Camera-type eye (tissue), 1 donor: ENCODE data around the gene C2CD2.

DNA sequence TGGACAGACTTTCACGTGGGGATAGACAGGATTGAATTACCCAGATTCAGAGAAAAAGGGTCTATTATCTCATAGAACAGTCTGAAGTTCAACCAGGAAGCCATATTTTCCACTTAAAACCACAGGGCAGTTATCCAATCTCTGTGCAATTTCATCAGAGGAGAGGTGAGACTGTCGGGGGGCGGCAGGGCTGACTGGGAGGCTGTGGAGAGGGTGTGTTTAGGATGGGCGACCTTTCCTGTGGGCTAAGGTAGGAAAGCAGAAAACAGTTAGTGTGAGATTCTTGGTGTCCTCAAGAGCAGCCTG, 124.4 kb downstream of the RIPK4 start:
- RAMPAGE, long total RNA: no peak

- RAMPAGE, long total RNA: no peak
Measured at GRCh38 chr21:41678198-41678827, 88.5 kb downstream of the RIPK4 start.

GRCh38 chr21:41680923-41681963, 85.6 kb downstream of the RIPK4 start:
- RAMPAGE, long total RNA: no peak

GRCh38 chr21:41706550-41706936, 60.3 kb downstream of the RIPK4 start:
- RAMPAGE, long total RNA: no peak

- RAMPAGE, long total RNA: no peak
Measured at GRCh38 chr21:41725468-41726521, 41.1 kb downstream of the RIPK4 start.

- RAMPAGE, long total RNA: no peak
Measured at GRCh38 chr21:41740982-41741639, 25.7 kb downstream of the RIPK4 start.

DNA sequence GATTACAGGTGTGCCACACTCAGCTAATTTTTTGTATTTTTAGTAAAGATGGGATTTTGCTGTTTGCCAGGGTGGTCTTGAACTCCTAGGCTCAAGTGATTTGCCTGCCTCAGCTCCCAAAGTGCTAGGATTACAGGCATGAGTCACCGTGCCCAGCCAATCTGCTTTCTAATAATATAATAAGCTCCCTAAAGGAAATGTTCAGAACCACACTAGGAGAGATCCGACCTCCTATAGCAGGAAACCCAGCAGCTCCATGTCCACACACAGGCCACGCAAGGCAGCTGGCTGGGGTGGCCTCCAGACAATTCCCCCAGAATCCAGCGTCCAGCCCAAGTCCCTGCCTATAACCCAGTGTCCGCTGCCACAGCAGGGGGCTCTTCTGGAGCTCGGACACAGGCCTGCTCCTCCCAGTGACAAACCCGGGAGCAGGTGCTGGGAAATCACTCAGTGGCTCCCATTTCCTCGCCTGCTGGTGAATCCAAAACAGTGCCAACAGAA, 7.6 kb downstream of the RIPK4 start:
- RAMPAGE, long total RNA: no peak

DNA sequence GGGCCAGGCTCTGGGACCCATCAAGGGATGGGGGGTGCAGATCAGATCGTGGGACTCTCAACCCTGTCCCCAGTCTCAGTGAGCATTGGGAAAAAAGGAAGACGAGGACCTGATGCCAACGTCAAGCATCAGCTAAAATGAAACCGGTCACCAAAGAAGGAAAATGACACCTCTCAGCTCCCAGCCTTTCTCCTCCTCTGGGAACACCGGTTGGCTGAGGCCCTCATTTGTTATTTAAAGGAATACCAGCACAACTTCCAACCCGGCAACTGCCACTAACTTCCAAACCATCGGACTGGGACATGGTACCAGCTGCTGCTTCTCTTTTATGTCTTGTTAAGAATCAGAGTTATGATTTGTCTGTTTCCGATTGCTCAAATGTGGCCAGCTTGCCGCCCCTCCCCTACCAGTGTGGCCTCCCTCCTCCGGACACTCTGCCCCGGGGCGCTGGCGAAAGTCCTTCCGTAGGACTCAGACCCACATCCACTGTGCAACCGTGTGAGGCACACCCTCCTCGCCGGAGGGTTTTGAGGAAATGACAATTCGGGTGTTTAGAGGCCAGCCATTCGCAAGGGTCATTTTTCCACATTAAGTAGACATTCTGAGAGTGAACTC, 5.7 kb downstream of the RIPK4 start:
- RAMPAGE, long total RNA: no peak

DNA sequence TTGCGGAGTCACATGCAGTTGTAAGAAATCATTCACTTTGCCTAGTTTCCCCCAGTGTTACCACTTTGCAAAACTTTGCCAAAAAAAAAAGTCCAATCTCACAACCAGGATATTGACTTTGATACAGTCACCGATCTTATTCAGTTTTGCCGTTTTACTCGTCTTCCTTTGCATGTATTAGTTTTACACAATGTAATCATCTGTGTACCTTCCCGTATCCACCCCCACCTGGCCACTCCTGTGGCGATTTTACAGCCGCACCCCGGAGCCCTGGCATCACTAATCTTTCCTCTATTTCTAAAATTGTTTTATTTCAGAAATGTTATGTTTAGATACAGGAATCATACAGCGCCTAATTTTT, 447 bp upstream of the RIPK4 start:
- RAMPAGE, long total RNA: no peak

DNA sequence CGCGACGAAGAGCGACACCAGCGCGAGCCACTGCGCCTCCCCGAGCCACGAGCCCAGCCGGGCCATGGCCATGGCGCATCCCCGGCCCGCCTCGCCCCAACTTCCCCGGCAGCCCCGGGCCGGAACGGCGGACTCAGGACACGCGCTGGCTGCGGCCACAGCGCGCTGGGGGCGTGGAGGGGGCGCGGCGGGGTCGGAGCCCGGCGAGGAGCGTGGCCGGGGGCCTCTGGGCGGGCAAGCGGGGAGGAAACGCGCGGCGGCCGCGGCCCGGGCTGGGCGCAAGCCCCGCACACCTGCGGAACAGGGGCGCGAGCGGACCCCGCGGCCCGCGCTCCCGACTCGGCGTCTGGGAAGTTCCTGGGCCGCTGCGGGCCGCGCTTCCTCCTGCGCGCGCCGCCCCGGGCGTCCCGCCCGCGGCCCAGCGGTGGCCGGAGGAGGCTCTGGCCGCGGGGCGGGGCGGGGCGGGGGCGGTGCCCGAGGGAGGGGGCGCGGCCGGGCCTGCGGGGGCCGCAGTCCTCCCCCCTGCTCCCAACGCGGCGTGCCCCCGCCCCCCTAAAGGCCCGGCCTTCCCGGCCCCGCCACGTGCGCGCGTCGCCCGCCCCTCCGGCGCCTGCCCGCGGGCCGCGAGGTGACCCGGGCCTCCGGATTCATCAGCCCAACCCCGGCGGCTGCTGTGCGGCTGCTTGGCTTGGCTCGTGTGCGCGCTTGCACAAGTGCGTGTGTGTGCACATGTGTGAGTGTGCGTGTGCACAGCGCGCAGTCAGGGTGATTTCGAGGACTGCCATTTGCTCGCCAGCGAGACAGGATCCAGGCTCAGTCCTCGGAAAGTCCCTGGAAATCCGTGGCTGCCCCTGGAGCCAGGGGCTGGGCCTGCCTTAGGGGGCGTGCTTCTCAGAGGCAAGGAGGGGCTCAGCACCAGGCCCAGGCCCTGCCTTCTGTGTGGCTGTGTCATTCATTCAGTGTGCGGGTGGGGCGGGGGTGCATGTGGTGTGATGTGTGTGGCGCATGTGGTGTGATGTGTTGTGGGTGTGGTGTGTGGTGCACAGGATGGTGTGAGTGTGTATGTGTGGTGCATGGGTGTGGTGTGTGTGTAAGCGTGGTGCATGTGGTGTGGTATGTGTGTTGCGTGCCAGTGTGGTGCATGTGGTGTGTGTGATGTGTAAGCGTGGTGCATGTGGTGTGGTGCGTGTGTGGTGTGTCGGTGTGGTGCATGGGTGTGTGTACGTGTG, at the start of gene C2CD2:
Gene C2CD2 (minus strand): TSS at position 442 of the 1,229 bp plus-strand sequence.
- RAMPAGE, long total RNA: no peak

DNA sequence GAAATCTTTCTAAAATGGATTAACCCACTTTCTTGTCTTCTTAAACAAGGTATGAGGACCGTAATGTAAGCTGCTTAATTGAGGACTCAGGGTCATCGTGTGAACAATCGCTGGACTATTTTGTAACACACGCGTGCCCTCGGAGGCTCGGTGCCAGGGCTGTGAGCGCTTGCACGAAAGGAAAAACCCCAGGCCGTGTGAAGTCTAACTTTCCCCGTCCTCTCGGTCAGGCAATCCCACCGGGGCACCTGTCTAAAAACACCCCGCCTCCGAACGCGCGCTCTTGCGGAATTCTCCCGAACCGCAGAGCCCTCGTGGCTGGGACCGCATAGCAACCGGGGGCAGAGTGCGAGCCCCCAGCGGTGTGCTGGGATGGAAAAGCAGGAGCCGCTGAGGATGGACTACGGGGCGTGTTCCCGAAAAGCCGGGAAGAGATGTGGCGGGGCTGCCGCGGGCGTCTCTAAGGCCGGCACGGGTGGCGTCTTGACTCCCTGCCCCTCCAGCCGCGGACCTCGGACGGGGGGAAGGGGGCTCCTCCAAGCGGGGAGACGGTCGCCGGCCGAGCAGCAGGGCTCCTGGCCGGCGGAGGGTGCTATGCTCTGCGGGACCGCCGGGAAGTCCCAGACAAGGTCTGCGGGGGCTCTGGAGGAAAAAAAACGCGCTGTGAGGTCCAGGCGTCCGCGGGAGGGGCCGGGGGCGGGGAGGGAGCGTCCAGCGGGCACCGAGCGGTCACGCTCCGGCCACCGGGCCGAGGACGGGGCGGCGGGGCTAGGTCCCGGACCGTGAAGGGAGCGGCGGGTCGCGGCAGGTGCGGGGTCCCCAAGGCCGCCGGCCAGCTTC, 984 bp downstream of the ZBTB21 start:
- RAMPAGE, long total RNA: no peak

DNA sequence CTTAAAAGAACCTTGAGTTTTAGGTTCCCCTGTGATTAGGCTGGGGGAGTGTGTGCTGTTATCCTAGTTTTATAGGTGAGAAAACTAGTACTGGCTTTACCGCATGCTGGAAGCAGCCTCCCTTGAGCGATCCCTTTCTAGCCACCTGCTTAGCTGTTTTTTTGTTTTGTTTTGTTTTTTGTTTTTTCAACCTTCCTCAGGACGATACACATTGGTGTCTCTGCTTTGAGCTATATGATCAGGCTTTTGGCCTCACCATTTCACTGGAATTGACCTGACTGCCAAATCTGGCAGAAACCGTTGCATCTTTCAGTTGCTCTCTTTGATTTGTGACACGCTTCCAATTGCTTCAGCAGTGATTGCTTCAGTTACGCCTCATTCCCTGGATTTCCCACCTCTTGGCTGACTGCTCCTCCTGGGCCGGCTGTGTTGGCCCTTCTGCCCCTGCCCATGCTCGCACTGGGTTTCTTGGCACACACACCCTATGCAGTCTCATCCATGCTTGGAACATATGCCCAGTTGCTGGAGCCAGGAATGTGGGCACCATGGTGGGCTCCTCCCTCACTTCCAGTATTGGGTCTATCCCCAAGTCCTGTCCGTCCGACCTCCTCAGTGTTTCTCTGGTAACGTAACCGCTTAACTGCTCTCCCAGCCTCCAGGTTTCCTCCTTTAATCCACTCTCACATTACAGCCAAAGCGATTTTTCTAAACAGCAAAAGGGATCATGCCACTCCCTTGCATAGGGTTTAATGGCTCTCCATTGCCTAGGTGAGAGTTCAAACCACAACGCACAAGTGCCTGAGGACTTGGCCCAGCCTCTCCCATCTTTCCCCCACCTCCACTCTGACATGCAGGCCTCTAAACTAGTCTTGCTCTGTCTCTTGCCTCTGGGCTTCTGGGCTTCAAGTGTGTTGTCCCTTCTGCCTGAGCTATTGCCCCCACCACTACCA, 2.2 kb upstream of the ZBTB21 start:
- RAMPAGE, long total RNA: no peak

GRCh38 chr21:42056400-42057532, 14.4 kb upstream of the UMODL1 start:
- RAMPAGE, long total RNA: no peak

GRCh38 chr21:42221385-42222595, 2.9 kb downstream of the ABCG1 start:
- RAMPAGE, long total RNA: no peak

DNA sequence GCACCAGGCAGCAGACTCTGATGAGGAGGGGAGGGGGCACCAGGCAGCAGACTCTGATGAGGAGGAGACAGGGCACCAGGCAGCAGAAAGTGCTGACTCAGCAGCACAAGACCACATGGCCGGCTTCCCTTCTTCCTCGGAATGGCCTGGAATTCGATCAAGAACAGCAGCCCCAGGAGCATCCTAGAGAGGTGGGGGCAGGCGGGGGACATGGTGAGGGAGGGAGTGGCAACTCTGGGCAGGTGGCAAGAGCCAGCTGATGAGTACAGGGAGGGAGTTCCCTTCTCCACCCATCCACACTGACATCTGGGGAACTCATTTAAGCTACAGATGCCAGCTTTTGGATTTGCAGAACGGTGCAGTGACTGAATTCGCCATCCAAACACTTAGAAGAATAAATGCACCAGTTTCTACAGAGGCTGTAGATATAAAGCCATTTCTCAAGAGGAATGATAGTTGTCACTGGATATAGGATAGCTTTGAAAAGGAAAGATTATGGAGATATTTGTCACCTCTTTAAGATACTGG, 26.9 kb downstream of the ABCG1 start:
- RAMPAGE, long total RNA: no peak

DNA sequence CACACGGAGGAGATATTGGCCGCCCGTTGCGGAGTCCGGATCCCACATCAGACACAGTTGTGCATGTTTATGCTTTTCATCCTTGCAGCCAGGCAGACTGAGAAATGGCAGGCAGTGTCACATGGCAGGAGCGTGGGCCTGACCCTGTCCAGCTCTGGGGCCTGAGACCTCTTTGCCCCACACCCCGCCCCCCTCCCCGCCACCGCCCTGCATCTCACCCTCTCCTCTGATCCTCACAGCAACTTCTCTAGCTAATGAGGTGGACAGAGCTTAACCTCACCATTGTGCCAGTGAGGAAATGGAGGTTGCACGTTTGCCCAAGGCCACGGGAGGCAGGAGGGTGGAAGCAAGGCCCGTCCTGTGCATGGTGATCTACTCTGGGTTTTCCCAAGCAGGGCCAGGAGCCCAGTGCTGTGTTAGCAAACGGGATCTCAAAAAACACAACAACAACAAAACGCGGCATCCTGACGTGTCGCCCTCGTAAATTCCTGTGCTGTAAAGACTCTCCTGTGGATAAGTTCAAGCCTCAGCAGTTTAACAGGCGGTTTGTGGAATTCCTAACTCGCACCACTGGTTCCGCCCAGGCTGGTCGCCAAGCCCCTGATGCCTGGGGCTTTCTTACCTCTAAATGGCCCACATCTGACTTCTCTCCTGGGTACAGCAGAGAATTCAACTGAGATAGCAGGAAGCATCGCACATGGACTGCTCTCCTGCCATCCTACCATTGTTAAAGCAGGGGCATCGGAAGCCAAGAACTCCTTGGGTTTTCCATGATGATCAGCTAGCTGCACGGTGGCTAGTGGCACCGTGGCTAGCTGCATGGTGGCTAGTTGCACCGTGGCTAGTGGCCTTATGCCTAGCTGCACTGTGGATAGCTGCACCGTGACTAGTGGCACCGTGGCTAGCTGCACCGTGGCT, 39.1 kb downstream of the TFF3 start:
- RAMPAGE, long total RNA: no peak

DNA sequence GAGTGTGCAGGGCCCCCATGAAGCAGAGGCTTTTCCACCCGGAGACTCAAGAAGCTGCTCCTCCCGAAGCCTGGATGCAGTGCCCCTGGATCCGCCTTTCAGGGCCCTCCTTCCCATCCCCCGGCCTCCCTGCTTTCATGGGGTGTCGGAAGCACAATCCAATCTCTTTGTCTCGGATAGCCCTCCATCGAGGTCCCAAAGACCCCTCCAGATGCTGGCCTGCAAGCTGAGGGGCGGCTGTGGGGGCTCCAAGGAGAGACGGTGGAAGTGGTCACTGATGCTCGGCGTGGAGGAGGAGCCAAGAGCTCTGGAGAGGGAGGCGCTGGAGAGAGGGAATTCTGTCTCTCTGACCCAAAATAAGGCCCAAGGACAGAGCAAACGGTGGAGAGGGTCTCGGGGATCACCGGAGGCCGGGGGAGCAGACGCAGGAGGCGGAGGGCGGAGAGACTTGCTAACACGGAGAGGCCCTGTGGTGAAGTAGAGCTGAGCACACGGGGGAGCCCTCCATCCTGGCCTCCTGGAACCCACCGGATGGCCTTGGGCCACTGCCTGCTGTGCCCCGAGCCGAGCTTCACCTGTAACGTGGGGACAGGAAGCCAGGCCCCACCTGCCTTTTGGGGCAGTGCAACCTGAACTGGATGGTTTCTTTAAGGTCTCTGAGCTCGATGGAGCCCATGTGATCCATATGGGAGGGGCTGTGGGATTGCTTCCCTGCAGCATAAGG, 36.1 kb downstream of the TFF3 start:
- RAMPAGE, long total RNA: no peak

DNA sequence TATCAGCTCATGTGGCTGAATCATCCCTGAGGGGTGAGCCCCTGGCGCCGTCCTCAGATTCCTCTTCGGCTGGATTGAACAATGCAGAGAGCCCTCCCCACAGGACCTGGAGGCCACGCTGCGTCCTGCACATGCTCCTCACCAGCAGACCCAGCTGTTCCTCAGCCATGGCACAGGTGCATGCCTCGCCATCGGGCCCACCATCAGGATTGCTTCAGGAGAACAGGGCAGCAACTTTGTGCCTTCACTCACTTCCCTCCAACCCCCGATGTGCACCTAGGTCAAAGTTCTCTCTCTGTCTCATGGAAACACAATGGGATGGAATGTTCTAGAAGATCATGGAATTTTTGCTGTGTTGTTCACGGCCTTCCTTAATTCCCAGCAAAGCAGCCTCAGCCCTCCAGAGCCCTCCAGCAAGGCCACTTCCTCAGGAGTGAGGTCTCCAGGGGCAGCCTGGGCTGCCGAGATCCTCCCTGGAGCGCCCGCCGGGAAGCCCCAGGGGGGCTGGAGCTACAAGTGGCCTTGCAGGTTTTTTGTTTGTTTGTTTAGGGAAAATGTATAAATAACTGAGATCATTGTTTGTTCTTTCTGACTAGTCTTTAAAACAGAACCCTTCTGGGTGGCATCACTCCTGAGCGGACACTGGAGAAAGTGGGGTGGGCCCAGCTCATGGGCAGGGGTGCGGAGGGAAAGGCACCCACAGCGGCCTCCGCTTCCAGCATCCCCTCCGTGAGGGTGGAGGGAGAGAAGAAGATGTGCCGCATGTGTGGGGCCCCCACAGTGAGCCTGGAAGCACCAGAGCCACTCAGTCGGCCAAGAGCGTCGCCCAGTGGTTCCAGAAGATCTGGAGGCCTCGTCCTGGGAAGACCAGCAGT, 35.0 kb downstream of the TFF3 start:
- RAMPAGE, long total RNA: no peak

DNA sequence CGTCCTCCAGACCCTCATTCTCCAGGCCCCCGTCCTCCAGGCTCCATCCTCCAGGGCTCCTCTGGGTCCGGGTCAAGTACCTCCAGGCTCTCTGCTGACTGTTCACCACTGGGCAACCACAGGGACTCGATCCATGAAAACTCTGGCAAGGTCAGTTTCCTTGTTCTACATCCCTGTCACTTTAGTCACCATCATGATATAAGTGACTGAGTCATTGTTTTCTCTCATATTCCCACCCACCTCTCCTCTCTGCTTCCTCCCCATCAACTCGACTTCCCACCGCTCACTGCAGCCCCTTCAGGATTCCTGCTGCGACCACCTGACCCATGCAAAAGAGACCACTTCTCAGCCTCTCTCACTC, 1.5 kb upstream of the TFF2 start:
- RAMPAGE, long total RNA: no peak

GRCh38 chr21:42375270-42375993, 9.1 kb upstream of the TFF1 start:
- RAMPAGE, long total RNA: no peak